SJCRH30 (cell line): Measurements from ENCODE around the genes SAMD10 and PCMTD2.

GRCh38 chr20:63975008-63975497, 4.4 kb downstream of the SAMD10 start:
- RAMPAGE, long total RNA: no peak

DNA sequence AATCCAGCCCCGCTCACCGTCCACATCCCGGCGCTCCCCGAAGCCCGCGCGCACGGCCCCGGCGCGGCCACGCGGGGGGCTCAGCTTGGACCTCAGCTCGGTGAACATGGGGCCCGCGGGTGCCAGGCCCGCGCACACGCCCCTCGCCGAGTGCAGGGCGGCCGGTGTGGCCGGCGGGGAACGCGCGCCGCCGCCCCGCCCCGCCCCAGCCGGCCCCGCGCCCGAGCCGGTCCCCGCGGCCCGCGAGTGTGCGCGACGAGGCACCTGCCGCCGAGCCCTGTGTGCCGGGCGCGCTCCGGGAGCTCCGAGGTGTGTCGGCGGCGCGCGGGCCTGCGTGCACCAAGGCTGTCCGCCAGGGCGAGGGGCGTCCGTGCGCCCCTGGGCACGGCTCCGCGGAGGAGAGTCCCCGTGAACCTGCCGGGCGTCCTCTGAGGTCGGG, at the start of gene SAMD10:
SAMD10 (minus strand) TSS at position 283 of the 439 bp plus-strand sequence.
- RAMPAGE, long total RNA: no peak

DNA sequence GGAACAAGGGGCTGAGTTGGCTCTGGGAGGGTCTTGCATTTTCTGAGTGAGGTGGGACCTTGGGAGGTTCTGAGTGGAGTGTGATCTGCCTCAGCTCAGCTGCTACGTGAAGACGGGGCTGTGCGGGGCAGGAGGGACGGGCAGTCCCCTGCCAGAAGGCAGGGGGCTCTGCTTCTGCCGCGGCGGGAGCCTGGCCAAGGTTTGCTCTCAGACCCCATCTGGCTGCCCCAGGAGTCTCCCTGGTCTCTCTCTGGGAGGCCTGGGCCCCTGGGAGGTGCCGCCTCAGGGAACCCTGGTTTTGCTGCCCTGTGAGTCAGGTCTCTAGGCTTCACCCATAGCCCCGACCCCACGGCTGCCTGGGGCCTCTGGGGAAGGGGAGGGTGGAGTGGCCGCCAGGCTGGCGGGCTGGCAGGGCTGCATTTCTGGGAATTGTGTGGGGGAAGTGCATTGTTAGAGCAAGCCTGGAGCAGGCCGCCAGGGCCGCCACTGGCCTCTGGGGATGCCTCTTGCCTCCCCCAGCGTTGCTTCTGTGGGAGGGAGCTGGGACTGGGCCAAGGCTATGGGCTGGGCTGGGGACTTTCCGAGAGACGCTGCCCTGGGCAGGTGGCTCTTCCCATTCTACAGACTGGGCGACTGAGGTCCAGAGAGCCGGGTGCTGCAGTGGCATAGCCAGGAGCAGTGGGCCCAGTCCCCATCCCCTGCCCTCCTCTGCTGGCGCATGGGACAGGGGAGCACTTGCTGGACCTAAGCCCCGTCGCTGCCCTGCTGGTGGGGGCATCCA, 6.4 kb upstream of the SOX18 start:
- RAMPAGE, long total RNA: no peak

GRCh38 chr20:64065063-64065872, 2.3 kb downstream of the TCEA2 start:
- RAMPAGE, long total RNA: no peak

- RAMPAGE, long total RNA: no peak
These were observed 8.0 kb downstream of the RGS19 start for GRCh38 chr20:64071221-64071838.

- RAMPAGE, long total RNA: no peak
These were observed 6.8 kb downstream of the RGS19 start for GRCh38 chr20:64072357-64073092.

- RAMPAGE, long total RNA: no peak
These were observed 485 bp upstream of the LKAAEAR1 start for GRCh38 chr20:64084463-64085302.

DNA sequence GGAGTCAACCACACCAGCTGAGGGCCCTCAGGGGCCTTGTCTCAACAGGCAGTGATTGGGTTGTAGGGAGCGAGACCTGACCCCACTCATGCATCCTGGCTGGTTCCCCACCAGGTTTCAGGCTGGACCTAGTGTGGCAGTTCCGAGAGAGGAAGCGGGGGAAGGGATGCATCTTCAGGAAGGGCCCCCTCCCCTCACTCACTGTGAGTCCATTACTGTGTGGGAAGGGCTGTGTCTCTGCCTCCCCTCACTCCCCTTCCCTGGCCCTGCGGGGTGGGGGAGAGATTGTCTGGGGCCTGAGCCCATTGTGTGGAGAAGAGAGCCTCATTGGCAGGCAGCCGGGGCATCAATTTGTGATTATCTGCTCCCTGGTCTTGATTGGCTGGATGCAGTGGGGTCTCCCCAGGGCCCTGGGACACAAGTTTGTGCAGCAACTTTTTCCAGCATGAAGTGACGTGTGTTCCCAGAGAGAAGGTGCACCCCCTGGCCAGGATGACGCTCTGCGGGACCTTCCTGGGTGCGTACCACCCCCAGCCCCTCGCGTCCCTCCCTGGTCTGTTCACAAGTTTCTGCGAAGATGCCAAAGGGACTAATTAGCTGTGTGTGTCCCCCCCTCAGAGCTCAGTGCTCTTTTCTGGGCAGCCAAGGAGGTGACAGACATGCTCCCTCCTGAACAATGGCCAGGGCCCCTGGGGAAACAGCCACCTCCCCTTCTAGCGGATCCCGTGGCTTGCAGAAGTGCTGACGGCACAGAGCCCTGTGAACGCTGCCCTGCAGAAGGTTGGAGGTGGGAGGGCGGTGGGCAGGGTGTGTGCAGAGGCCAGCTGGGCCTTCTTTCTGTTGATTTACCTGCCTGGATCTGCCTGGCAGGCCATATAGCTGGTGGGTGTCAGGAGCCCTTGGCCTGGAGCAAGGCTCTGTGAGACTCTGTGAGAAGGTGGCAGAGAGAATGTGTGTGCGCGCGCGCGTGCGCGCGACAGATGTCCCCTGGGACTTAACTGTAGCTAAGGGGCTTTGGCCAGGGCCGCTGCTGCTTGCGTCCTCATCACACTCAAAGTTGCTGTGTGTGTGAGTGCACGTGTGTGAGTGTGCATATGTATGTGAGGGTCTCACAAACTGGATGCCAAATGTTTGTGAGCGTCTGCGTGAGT, 3.8 kb upstream of the MYT1 start:
- RAMPAGE, long total RNA: no peak

DNA sequence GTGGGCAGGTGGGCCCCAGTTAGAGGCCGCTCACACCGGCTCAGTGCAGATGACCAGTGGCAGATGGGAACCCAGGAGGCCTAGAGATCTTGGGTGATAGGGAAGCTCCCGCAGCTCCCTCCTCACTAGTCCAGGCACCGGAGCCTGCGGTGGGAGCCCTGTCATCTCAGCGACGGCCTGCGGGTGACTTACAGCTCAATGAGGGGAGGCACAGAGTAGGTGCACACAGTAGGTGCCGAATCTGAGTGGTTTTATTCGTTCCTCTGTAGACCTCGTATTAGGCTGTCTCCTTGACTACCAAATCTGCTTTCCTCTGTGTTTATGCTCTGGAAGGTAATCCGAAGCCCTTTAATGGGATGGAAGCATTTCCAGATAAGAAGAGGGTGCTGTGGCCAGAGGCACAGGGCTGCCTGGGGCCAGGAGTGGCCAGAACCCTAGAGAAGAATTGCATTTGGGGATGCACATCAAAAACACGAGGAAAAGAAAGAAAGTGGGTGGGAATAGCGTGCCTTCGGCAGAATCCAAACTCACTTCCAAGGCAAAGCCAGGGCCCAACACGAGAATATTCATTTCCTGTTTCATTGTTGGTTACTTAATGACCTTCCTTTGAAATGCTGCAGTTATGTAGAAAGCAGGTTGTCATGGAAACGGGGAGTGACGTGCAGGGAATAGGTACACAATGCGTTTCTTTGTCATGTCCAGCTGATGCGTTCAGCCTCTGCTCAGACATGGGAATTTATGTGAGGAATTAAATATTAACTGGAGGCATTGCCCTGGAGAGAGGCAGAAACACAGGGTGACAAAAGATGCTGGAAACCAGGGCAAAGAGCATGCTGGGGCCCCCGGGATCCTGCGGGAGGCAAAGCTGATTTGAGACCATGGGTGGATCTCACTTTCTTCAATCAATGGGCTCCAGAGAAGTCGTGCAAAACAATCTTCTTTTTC, 24.7 kb downstream of the MYT1 start:
- RAMPAGE, long total RNA: no peak

DNA sequence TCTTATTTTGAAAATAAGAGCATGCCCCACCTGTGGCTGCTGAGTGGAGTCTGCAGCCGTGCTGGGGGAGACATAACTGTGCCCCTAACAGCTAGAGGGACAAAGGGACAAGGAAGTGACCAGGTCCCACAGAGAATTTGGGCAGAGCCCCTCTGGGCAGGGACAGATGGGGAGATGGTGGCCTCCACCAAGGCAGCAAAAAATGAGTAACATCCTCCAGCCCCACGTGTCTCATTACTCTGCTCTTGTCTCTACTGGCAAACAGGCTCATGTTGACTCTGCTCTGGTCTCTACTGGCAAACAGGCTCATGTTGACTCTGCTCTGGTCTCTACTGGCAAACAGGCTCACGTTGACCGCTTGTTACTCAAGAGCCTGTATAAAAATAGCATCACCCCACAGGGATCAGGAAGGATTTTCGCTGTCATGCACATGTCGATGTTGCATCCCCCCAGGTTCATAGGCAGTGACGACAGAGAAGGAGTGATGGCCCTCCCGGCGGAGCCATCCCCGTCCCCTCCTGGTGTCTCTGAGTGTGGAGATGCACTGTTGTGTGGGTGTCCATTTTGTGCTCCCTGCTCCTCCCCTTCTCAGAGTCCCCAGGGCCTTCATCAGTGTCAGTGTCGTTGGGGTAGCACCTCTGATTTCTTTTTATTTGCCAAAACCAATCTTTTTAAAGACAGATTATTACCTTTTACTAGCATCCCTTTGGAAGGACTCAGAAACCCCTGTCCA, 17.2 kb upstream of the PCMTD2 start:
- RAMPAGE, long total RNA: no peak

- RAMPAGE, long total RNA: no peak
These were observed at the start of gene PCMTD2 for GRCh38 chr20:64254832-64255898. Gene PCMTD2 (plus strand): TSS chr20:64255748.